Gallbladder (tissue), 1 donor: ENCODE measurements around a stretch of chr5.

DNA sequence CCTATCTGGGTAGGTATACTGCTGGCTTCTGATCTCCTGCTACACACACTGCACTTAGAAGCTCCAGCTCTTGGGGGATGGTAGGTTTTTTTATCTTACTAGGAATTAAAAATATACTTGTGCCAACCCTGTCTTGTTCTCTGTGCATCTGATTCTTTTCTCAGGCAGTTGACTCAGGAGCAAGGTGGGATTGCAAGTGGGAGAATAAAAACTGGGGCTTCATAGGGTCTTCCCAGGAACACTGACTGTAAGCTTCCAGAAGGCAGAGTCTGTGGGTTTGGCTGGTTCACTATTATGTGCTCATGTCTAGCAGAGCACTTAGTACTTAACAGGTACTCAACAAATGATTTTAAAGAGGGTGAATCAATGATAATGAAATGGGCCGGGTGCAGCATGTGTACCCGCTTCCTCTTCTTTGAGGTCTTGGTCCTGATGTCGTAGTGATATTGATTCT is 5.5 kb downstream of the CAMK4 start:
- PRO-cap, result no peak

DNA sequence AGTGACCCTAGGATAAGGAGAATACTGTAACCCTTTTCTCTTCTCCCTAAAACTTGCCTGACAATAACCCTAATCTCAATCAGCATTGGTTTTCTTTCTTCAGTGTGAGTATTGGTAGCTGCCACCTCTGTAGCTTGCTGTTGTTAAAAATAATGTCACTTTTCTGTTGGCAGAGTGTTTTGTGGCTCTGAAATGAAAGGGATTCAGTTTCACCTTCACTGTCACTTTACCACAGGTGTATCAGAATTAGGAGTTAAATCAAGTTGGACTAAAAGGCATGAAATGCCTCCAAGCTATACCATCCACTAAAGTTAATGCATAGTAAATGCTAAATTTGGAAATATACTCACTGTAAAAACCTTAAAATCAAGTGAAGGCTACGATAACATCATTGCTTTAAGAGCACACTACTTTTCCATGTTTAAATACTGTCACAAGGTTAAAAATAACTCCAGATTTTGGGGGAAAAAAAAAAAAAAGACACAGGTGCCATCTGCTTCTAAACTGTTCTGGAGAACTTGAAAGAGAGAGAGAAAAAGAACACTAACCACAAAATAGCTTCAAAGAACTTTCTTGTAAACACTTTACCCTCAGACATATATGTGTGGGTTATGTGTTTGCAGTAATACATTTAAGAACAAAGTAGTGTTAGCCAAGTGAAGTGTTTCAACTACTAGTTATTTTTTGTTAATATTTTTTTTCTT is 6.1 kb downstream of the CAMK4 start:
- PRO-cap, result no peak

- PRO-cap, result no peak
Measured at GRCh38 chr5:111402615-111403113, 109.7 kb downstream of the STARD4 start.

DNA sequence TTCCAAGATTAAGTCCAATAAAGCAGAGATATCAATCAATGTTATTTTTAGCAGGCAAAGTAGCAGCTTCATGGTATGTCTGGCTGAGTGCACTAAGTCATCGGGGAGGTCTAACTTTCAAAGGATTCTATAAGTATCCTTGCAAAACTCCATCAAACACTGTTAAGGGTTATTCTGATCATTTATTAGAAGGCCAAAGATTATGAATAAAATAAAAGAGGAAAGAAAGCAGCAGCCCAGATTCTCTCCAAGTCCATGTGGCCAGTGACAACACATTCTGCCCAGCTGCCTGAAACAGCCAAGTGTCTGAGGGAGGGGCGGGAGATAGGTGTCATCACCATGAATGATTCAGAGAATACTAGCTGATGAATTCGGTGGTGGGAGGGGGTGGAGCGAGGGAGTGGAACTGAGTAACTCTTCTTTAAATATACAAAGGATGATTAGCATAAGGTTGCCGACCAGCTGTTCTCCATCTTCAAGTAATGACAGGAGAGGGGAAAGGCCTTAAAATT is 21.2 kb downstream of the NREP start:
- PRO-cap, result no peak

DNA sequence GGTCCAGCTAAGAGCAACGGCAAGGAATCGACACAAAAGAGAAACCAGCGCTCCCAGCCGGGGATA is 109 bp downstream of the NREP start:
- PRO-cap, result no peak

GRCh38 chr5:111771923-111772365 is 14.9 kb upstream of the NREP start:
- PRO-cap, result no peak

DNA sequence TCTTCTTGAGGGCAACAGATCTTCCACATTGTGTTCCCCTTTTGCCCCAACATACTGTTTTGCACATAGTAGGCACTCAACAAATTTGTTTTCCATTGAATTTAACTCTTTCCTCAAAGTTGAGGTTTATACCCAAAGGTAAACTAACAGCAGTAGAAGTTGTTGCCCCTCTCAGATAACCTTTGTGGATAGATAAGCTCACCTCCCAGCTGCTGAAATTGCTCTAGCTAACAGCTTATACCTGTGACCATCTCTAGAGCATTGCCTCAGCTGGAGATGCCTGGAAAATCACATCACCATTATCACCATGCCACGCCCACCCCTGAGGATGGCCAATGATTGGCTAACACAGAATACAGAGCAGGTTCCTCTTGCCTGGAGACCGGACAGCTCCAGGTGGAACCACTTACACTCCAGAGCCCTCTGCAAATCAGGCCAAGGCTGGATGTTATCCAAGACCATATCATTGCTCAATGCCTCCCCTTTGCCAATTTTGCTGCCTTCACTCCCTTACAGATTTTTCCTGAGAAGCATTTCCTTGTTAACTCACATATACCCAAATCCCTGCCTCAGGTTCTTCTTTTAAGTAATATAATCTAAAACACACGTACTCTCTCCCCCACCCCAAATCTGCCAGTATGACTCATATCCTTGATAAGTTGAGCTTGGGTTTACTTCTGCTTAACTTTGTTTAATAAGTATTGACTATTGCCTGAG is 309.8 kb downstream of the EPB41L4A start:
- PRO-cap, result no peak

- PRO-cap, result no peak
Measured at GRCh38 chr5:112254908-112255799, 163.9 kb downstream of the EPB41L4A start.

- PRO-cap, result no peak
Measured at GRCh38 chr5:112347692-112348343, 71.3 kb downstream of the EPB41L4A start.

GRCh38 chr5:112374827-112375074 is 44.3 kb downstream of the EPB41L4A start:
- PRO-cap, result no peak

- PRO-cap, result bidirectional peak, plus-strand start at chr5:112419518, minus-strand start at chr5:112419490; bidirectional peak, plus-strand start at chr5:112420015, minus-strand start at chr5:112419907
Measured at GRCh38 chr5:112419360-112420340, 573 bp upstream of the EPB41L4A start.

DNA sequence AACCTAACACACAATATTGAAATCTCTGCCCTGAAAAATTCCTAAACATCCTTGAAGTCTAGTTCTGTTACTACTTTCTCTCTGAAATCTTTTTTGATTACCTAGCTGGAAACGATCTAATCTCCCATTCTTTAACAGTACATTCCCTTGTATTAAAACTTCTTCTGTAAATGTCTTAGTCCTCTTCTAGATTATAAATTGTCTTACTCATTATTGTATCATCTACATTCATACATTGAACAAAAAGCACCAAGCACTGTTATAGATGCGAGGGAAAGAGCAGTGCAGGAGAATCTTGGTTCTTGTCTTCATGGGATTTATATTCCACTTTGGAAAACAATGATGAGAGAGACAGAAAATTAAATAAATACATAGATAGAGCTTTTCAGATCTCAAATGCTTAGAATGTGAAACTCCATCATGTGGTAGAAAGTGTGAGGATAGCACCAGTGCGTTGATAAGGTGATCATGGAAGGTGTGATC is 8.7 kb upstream of the APC start:
- PRO-cap, result no peak

DNA sequence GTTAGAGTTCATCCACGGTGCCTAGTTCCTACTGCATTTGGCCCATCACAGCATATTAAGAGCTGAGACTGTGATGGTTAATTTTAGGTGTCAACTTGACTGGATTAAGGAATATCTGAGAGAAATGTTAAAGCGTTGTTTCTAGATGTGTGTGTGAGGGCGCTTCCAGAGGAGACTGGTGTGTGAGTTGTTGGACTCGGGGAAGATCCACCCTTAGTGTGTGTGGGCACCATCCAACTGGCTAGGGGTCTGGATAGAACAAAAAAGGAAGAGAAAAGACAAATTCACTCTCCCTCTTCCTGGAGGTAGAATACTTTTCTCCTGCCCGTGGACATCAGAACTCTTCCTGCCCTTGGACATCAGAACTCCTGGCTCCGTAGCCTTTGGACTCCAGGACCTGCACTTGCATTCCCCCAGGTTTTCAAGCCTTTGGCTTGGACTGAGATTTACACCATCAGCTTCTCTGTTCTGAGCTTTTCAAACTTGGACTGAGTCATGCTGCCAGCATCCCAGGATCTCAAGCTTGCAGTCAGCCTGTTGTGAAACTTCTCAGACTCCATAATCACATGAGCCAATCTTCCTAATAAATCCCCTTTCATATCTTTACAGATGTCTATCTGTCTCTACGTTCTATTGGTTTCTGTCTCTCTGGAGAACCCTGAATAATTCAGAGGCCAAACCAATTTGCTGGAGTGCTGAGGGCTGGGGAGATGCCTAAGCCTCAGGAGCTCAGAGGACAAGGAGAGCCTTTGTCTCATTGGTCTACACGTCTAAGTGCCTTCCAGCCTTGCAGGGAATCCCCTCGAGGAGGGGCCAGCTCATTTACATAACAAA is 164.4 kb downstream of the DCP2 start:
- PRO-cap, result no peak

GRCh38 chr5:115275114-115275709 is 12.5 kb upstream of the PGGT1B start:
- PRO-cap, result no peak

DNA sequence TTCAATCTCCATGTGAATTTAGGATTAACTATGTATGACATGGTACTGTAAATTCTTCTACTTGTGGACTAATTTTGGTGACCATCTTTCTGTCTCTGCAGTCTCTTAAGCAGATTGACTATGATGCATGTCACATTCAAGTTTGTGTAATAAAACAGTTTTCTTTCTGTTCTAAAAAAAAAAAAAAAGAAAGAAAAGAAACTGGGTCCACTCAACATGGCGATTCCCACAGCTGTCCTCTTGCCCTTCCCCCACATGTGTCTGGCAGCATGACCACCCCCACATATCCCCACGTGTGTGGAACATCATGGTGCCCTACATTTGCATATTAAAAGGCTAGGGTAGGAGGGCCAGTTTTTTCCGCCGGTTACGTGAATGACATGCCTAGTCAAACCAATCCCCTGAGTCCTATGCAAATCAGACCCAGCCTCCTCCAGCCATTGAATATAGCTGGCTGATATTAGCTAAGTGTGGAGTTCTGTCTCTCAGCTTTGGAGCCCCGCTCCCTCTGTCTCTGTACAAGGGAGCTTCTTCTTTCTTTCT is 32.9 kb upstream of the CCDC112 start:
- PRO-cap, result no peak

DNA sequence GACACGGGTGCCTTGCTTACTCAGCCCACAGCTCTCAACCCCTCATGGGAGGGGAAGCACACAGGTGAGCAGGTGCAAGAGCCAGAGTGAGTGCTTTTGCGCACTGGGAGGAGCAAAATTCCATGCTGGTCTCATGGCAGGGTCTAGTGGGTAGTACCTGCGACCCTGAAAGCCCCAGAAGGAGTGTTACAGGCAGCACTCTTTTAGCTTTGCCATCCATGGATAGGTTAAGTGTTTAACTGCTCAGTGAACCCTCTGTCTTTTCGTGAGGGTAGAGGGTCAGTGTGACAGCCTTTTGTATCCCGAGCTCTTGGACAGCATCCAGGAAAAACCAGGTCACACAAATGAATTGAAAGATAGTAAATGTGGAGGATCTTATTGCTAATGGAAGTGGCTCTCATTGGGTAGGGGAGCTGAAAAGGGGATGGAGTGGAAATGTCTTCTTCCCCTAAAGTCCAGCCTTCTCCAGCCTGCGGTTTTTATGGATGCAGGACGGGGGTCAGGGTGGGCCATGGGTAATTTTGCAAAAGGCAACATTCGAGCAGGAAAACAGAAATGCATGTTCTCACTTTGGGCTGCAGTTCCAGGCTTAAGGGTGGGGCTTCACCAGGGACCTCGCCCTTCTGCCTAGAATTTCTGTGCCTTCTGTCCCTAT is 57.8 kb upstream of the CCDC112 start:
- PRO-cap, result no peak

GRCh38 chr5:115375691-115376514 is 79.4 kb upstream of the CCDC112 start:
- PRO-cap, result no peak

DNA sequence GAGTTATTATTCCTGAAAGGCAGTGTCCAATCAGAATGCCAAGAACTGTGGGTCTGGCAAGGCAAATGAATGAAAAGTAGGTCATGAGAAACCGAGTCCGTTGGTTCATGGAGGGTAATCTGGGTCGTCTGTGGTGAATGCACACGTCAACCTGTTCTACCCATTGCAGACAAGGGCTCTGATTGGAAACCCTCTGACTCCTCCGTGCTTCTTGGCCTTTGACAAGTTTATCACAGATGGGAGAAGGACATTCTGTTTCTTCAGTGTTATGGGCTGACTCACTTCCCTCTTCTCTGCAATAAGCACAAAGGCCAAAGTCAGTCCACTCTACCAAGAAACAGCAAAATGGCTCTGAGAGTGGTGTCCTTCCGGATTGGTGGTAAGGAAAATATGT is 89.4 kb downstream of the FEM1C start:
- PRO-cap, result no peak

DNA sequence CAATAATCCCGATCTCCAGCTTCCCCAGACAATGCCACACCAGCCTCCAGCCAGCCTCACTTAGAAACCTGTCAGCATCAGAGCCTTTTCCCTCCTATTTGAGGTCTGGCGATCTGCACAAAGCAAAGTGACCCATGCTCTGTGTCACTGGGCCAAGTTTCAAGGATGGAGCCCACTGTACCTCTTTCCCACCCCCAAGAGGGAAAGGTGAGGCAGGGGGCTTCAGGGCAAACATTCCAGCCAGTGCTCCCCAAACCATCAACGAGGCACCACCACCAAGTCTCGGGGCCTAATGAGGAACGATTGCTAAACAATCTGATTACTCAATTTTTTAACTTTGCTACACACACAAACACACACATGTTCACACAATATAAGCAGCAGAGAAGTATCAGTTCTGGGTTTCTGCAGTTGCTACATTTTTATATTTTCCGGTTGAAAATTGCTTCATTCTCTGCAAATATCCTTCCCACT is 60.3 kb downstream of the FEM1C start:
- PRO-cap, result no peak

- PRO-cap, result no peak
Measured at GRCh38 chr5:115521074-115521389, 23.5 kb downstream of the FEM1C start.